Left common carotid artery plus branches (tissue), 1 donor: ENCODE results near the genes PSMD9, CLIP1 and HCAR1.

GRCh38 chr12:121601063-121601468 lies 20.2 kb upstream of the KDM2B start:
- PRO-cap, result no peak

- PRO-cap, result no peak
These were observed 14.0 kb downstream of the RHOF start for GRCh38 chr12:121779479-121779876.

- PRO-cap, result no peak
These were observed 5.0 kb upstream of the SETD1B start for GRCh38 chr12:121798903-121799208.

DNA sequence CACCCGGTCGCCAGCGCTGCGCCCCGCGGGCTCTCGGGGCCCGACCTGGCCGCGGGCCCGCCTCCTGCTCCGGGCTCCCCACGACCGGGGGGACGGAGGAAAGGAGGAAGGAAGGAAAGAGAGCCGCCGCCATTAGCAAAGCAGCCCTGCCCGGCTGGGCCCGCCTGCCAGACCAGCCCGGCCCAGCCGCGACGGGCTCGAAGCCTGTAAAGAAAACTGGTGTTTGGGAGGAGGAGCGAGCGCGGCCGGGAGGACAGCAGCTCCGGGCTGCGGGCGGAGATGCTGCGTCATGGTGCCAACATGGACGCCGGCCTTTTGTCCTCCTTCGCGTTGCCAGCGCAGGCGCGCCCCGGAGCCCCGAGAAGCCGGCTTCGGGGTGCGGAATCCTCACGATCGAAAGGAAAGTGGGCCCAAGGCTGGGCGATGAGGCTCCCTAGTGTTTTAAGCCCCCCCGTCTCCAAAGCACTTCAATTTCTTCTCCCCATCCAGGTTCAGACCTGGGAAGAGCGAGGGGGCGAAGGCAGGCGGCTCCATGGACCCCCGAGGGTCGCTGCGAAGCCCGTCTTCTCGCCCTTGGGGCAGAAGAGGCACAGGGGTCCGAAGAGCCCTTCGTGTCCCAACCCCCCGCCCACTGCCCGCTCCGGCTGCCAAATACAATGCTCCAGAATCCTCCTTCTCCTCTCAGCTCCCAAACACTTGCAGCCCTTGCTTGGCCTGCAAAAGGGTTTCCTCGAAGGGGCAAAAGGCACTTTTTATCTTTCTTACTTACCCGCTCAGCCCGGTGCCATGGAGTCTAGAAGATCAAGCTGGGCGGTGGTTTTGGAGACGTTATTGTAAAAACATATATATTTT lies 2.8 kb upstream of the SETD1B start:
- PRO-cap, result bidirectional peak, plus-strand start at position 81 of the sequence, minus-strand start outside the sequence; bidirectional peak, plus-strand start at position 318 of the sequence, minus-strand start at position 175 of the sequence

DNA sequence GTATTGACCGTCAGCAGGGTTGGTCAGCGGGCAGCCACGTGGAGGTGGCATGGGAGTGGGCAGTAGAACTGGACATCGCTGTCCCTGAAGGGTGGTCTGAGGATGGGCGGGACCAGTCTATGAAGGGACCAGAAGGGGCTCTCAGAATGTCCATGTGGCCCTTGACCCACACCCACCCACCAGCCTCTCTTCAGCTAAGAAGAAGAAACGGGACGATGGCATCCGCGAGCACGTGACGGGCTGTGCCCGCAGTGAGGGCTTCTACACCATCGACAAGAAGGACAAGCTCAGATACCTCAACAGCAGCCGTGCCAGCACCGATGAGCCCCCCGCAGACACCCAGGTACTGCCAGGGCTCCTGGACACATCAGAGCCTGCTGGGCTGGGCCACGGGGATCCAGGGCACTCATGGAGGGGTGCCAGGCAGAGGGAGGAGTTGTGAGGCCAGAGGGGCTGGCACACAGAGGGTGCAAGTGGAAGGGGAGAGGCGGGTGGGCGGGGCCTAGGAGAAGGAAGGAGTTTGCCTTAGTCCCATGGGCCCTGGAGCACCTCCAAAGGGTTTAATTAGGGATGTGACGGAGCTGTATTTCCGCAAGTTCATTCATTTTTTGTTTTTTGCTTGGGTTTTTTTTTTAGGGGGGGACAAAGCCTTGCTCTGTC lies 21.3 kb downstream of the SETD1B start:
- PRO-cap, result no peak

DNA sequence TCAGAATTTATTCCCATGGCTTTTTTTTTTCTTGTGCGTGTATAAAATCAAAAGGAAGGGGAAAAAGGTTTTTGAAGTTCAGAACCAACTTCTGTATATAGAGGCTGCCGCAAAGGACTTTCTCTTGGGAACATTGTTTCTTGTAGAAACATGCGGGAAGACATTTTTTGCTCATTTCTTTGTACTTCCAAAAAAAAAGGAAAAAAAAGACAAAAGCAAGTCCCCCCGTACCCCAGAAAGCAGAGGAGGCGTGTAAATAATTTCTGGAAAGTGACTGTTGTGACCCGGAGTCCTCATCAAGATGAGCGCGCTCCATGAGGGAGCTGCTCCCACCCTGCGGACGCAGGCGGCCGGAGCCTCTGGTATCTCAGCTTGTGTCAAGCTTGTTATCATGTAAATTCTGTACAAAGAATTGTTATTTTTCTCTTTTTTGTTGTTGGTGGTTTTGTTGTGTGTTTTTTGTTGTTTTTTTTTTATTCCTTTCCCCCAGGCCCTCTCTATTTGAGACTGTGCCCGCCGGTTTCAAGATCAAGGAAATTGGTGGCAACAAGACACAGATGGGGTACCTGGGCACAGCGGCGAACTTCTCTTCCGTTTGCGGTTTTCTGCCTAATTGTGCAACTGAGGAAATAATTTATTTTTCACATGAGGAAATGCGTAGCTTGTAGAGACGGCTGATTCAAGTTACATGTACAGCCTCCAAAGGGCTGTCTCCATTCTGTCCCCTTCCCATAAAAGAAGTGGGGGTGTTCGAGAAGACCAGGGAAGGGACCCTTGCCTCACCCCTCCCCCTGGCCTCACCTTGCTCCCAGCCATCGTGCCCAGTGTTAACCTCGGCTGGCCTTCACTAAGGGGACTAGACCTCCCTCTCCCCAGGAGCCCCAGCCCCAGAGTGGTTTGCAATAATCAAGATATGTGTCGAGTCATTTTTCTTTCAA lies 27.0 kb downstream of the HPD start:
- PRO-cap, result no peak

DNA sequence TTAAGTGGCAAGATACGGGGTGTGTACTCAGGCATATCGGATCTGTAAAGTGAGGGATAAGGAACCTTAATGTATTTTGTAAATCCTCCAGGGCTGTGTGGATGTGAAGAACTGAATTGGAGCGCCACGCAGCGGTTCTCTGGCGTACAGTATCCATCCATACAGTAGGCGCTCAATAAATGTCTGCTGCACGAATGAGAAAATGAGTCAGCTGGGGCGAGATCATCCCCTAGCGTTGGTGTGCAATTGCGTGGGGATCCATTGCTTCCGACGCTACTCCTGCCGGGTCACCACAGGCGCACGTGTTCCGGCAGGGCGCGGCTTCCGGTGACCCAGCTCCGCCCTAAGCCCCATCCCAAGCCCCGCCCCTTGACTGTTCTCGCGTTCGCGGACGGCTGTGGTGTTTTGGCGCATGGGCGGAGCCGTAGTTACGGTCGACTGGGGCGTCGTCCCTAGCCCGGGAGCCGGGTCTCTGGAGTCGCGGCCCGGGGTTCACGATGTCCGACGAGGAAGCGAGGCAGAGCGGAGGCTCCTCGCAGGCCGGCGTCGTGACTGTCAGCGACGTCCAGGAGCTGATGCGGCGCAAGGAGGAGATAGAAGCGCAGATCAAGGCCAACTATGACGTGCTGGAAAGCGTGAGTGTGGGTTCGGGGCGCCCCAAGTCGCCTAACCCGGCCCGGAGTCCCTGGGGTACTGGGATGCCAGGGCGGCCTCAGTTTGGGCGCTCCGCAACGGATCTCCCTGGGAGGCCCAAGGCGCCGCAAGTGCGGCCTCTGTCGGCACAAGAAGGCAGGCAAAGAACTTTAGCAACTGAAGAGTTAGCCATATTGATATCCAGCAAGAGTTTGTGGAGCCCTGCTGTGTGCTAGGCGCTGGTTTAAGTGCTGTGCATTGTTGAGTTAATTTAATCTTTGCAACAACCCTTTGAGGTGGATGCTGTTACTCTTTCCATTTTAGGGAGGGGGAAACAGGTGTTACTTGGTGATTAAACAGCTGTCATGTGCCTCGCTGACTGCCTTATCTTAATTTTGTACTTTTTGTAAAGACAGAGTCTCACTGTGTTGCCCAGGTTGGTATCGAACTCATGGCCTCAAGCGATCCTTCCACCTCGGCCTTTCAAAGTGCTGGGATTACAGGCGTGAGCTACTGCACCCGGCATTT lies at the start of gene PSMD9:
TSS of gene PSMD9 (plus strand) at position 431 of the 1,161 bp plus-strand sequence.
- PRO-cap, result bidirectional peak, plus-strand start at position 498 of the sequence, minus-strand start at position 275 of the sequence

DNA sequence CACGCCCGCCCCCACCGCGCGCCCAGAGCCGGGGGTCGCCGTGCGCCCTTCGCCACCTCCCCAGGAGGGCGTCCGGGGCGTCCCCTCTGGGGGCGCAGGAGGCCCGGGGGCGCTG lies 148 bp upstream of the BCL7A start:
- PRO-cap, result no peak

GRCh38 chr12:122022705-122022906 lies 922 bp downstream of the BCL7A start:
- PRO-cap, result no peak

DNA sequence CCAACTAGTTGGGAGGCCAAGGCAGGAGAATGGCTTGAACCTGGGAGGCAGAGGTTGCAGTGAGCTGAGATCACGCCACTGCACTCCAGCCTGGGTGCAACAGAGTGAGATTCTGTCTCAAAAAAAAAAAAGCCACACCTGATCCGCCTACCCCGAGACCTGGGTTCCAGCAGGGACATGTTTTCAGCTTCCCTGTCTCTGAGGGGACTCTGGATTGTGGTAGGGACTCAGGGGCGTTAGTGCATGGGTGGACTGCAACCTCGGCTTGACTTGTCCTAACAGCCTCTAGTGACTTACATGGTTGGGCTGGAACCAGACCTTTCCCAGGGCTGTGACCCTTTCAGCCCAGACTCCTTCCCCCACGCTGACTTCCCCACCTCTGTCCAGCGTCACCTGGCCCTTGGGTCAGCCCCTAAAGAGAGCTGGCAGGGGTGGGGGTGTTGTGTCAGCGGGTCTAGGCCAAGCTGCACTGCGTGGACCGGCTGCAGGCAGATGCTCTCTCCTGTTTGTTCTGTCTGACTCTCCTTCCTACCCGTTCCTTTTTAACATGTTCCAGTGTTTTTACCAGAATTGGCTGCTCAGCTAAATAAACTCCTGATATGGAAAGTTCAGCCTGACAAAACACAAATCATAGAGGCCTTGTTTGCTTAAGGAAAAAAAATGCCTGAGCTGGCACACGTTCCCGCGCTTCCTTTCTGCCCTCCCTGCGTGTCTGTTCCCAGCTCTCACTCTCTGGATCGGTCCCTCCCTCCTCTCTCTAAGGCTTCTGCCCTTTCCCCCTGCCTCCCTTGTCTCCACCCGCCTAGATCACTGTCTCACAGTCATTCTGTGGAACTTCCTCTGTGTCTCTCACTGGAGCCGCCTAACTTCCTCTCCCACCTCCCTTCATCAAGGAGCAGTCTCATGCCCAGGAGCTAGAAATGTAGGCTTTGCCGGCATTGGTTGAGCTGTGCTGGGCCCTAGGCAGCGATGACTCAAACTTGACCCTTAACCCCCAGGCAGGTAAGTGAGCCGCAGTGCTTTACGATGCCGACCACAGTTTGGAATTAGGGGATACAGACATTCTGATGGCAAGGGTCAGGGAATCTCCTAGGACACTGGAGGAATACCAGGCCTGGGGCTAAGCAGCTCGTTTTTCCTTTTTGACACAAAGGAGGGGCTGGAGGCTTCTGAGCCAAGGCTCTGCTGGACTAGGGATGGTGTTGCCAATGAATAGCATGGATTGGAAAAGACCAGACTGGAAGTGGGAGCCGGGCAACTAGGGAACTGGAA lies 15.6 kb upstream of the MLXIP start:
- PRO-cap, result no peak

- PRO-cap, result no peak
These were observed 47.1 kb downstream of the IL31 start for GRCh38 chr12:122126513-122127629.

DNA sequence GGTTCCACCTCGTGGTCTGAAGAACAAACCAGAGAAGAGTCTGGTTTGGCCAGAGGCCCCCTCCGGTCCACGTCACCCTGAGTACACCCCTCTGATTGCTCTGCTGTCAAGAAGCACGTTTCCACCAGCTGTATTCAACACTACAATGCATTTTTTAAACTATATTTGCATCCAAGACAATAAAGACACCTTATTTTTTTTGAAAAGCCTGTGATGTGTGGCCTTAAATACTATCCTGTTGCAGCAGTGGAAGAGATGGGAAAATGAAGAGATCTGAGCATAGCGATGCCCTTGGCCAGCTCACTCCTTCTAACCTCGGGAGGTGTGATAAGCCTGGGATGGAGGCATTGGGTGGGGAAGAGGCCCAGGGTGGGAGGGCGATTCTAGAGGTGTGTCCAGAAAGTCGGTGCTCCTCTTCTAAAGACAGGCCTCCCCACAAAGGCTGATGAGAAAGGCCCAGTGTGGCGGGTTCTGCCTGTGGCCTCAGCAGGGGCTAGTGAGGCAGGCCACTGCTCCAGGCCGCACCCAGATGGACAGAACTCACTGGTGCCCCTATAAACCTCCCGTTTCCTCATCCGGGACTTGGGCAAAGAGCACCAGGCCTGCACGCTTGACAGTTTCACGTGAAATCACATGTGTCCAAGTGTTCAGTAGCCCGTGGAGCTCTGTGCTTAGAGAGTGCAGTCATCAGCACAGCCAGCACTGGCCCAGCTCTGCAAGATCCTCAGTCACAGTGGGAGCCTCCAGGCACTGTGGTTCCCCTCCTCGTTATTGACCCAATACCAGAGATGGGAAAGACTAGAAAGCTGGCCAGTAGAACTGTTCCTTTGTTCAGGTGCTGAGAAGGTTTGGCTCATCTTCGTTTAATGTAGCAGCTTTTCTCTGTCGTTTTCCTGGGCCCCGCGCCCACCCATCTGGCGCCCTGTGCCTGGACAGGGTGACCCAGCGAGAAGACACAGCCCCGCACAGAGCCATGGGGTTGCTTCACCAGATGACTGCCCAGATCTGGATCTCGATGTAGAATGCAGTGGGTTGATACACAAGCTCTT lies 26.6 kb downstream of the IL31 start:
- PRO-cap, result no peak

- PRO-cap, result no peak
These were observed 61.5 kb upstream of the VPS33A start for GRCh38 chr12:122327425-122328631.

GRCh38 chr12:122374567-122375298 lies 47.7 kb downstream of the CLIP1 start:
- PRO-cap, result no peak

- PRO-cap, result no peak
These were observed 28.7 kb downstream of the CLIP1 start for GRCh38 chr12:122393611-122394256.

DNA sequence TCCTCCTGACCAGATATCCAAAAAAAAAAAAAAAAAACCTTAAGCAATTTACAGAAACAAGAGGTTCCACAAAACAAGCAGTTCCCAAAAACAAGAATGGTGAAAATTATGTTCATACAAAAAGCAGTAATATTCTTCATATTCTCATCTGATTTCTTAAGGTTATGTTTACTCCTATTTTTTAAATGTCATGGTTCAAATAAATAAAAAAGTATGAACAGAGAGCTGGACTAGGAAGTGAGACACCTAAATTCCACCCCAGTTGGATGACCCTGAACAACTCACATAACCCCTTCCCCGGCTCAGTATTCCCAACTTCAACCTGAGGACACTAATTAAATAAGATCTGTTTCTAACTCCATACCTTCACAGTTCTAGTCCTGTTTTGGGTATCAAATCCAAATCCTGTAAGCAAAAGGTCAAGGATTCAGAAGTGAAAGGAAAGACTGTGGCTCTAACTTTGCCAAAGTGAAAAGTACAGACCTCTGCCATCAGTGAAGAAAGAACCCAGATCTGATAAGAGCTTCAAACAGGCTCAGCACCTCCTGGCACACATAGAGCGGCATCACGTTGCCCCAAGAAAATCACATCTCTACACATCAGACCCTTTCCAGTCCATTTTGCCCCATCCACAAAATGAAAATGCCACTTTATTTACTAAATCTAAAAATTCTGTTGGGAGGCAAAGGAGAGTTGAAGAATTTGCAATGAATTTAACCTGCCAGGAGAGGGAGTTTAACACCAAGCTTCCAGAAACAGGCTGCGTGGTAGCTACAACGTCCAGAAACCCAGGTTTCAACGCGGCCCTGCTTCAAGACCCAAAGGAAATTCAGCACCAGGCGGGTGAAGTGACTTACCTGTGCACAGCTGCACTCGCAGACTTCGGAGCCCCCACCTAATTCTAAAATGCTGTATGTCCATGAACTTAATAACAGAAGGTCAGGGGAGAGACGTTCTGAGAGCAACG lies 23.3 kb downstream of the CLIP1 start:
- PRO-cap, result no peak

GRCh38 chr12:122422348-122423203 lies at the start of gene CLIP1:
TSS of gene CLIP1 (minus strand) at chr12:122422669.
- PRO-cap, result bidirectional peak, plus-strand start at chr12:122422659, minus-strand start at chr12:122422607; bidirectional peak, plus-strand start at chr12:122422747, minus-strand start at chr12:122422749; unidirectional peak, minus-strand start at chr12:122422806; bidirectional peak, plus-strand start at chr12:122423111, minus-strand start at chr12:122422949

DNA sequence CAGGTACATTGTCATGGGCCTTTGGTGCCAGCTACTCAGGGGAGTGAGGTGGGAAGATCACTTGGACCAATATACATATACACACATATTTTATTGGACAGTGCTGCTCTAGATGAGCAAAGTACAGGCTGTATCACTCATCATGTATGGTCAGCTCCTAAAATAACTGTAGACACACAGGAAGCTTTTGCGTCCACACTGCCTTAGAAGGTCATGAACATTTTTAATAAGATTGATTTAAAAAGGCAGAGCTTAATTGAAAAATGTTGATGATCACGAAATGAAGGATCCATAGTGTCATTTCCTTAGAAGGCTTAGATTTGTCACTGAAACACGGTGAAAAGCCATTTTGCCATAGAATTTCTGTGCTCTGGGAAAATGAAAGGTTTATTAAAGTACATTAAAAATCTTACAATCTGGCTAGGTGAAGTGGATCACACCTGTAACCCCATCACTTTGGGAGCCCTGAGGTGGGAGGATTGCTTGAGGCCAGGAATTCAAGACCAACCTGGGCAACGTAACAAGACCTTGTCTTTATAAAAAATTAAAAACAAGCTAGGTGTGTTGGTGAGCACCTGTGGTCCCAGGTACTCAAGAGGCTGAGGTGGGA lies 2.8 kb upstream of the ZCCHC8 start:
- PRO-cap, result no peak

- PRO-cap, result no peak
These were observed 1.1 kb downstream of the HCAR1 start for GRCh38 chr12:122729486-122730008.

DNA sequence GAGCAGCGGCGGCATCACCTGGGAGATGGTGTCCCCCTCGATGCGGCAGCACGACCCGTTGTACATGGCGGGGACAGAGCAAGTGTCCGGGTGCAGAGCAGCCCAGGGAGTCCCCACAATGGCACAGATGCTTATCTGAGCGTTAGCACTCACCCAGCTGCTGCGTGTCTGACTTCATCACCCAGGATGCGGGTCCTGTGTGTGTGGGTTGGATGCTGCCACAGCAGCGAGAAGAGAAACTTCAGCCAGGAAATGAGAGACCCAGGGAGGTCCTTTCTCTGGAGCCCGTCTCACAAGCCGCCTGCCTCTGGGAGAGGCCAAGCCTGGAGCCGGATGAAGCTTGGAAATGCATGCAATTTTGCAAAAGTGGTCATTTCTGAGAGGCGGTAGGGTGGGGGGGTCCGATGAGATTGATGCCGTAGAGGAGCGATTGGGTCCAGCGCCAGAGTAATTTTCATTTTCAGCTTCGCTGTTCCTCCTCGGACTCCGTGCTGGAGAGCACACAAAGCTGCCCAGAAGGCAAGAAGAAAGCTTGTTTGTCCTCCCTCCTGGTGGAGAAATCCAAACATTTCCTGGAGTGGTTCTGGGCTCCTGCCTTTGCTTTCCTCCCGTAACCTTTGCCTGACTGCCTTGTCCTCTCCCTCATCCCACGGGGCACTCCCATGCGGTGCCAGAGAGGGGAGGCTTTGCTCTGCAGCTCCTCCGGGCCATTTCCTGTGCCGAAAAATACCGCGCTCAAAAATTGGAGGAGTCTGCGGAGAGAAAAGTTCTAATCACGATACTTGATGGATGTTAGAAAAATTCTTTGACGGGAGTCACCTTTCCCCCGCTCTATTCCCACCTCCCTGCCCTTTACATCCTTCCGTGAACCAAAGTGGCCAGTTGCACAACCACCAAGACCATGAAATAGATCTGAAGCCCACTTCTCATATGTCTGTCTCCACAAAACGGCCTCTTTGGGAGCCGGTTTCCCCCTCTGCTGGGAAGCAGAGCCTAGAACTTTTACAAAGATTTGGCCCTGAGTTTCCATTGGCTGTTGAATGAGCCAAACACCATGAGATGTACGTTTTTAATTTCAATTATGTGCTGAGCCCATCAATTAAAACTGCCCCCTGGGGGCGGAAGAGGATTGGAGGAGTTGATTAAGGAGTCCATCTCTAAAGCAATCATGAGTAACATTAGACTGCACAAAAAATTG lies at the start of gene HCAR1:
TSS of gene HCAR1 (minus strand) at position 571 of the 1,198 bp plus-strand sequence.
- PRO-cap, result no peak